Mammary microvascular endothelial cell (primary cell): ENCODE measurements around a stretch of chr10.

GRCh38 chr10:18140518-18141317 is 494 bp downstream of the CACNB2 start:
- RAMPAGE, long total RNA: no peak

DNA sequence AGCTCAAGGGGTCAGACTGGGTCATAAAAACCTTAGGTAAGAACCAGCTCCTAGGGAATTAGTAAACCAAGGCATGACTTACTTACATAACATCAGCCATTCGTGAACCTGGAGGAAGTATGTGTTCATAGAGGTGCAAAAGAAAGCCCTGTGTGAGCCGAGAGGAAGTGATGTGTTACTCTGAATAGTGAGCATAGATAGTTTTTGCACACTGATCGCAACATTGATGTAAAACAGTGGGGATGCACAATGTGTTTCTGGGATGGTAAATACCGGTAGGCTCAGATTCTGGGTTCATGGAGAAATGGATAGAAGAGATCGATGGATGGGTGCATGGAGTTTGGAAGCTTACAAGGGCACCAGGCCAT is 22.4 kb downstream of the CACNB2 start:
- RAMPAGE, long total RNA: no peak

DNA sequence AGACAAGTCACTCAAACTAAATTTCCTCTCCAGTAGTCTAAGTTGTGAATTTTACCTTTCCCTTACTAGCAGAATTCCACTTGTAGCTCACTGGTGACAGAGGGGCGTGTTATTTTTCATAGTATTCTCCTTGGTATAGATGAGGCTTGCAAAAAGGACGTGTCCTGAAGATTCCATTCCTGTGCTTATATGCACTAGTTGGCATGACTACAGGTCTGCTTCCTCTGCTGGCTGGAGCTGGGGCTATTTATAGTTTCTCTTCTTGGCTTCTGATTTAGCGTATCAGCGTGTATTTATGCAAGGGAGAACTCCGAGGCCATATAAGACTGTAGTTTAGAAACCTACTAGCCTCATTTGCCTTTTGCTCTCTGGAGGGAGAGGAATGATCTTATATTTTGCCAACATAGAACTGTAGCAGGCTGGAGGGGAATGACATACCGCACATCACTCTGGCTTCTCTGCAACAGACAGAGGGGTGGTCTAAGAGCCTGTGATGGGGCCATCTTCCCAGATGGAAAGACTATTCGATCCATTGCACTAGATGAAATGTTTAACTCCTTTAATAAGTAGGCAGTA is 39.7 kb downstream of the CACNB2 start:
- RAMPAGE, long total RNA: no peak

GRCh38 chr10:18239943-18240545 is 99.8 kb downstream of the CACNB2 start:
- RAMPAGE, long total RNA: no peak

DNA sequence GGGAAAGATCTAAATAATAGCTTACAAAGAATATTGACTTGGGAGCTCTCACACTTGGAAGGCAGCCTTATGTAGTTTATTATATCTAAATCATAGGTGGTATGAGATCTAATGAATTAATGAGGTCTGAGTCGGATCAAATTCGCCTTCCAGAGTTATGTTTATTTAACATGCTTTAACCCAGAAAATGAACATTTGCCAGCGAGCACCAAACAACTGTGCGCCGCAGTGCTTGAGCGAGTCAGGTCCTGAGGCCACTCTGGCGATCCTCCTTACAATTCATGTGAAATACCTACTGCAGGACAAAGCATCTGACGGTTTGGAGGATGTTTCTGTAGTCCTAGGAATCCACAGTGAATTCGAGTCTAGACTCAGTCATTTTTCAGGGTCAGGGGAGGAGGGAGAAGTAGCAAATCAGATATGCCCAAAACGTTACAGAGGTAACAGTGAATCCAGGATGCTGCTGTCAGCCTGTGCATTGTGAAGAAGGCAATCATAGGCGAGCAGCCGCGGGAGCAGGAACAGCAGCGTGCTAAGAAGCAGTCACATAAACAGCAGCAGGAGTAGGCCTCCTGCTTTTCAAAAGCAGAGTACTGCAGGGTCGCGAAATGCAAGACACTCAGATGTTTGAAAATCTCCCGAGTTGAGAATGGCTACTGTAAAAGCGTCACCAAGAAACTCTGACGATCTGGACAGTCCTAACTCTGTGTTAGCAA is 120.2 kb downstream of the CACNB2 start:
- RAMPAGE, long total RNA: no peak

- RAMPAGE, long total RNA: no peak
Measured at GRCh38 chr10:18343527-18344063, 203.4 kb downstream of the CACNB2 start.

DNA sequence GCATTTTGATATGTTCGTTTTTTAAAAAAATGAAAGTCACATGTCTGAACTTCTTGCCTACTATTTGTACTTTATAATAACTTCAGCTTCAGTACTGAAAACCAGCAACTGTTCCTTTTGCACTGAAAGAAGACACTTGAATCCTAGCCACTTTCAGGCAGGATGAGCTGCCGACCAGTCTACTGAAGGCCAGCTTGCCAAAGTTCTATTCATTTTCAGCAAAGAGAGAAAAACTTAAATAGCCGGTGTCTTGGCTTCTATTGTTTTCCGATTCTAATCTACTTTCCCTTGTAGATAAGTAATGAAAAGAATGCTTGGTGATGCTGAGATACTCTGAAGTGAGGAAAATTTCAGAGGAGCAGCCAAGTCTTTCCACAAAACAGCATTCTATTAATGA is 253.3 kb downstream of the CACNB2 start:
- RAMPAGE, long total RNA: no peak

GRCh38 chr10:18569663-18570405 is 81.6 kb downstream of the NSUN6 start:
- RAMPAGE, long total RNA: no peak

DNA sequence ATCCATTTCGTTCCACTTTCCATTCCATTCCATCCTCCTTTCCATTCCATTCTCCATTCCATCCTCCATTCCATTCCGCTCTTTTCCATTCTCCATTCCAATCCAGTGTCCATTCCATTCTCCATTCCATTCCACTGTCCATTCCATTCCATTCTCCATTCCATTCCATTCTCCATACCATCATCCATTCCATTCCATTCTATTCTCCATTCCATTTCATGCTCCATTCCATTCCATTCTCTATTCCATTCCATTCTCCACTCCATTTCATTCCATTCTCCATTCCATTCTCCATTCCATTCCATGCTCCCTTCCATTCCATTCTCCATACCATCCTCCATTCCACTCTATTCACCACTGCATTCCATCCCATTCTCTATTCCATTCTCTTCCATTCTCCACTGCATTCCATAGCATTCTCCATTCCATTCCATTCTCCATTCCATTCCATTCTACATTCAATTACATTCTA is 80.9 kb downstream of the NSUN6 start:
- RAMPAGE, long total RNA: no peak

- RAMPAGE, long total RNA: no peak
Measured at GRCh38 chr10:19789720-19790159, 26.5 kb upstream of the PLXDC2 start.

- RAMPAGE, long total RNA: no peak
Measured at GRCh38 chr10:19815753-19816006, 552 bp upstream of the PLXDC2 start.

- RAMPAGE, long total RNA: no peak
Measured at GRCh38 chr10:19825608-19826058, 9.4 kb downstream of the PLXDC2 start.

DNA sequence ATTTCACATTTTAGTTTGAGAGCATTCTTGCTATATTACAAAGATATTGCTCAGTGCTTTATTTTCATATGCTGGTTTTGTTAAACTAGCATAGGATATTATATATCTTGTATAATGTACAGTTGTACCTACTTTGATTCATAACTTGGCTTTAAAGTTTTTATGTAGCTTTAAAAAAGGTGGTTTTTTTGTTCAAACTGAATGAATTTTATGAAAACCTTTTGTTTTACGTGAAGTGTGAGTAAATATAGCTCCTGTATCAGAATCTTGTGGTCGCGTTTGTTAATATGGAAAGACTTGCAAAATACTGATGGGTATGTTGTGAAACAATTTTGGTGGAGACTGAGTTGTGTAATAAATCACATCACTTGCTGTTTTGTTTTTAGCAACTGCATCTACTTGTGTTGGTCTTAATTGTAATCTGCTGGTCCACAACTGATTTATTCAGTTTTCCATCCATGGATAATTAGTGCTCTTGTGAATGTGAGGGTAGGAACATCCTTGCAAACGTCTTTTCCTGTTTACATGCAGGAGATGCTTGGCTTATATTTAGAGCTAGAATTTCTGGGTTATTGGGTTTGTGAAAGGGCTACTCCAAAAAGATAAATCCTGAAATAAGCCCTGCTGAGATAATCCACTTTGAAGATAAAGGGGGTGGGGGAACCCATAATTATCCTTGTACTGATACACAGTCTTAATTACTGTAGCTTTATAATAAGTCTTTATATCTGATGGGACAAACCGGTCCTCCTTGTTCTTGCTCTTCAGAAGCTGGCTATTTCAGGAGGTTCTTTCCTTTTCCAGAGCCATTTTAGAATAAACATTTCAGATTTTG is 10.6 kb downstream of the PLXDC2 start:
- RAMPAGE, long total RNA: no peak

GRCh38 chr10:19921201-19921856 is 105.1 kb downstream of the PLXDC2 start:
- RAMPAGE, long total RNA: no peak

DNA sequence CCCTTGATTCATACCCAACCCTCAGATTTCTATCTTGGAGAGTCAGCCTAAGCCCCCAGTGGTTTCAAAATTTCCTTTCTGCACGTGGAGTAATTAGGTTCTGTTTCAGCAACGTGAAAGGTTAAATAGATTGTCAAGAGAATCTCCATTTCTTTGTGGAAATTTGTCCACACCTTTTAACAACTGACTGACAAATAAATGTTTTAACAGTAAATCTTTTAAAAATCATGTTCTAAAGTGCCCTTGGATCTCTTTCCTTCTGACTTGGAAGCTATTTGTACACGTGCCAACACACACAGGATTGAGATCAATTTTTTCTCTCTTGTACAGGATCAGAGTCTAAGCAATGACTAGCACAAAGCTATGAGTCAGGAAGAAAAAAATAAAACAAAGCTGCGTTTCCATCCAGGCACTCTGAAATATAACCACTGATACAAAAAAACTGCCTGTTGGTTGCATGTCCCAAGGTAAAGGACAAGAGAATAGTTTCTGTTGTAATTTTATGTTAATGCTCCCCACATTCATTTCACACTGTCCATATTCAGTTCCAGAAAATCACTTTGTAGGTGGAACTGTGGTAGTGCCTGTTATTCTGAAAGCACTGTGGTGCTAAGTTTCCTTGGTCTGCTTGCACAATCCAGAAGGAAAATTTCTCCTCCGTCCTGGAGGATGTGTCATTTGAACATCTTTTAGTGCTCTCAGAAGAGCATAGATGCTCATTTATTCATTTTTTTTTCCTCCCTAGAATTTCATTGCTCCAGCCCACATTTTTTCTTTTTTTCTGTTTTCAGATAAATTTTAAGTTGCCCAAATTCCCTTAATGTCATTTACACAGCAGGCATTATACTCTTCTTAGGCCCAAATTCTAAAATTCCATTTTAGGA is 113.3 kb downstream of the PLXDC2 start:
- RAMPAGE, long total RNA: no peak

GRCh38 chr10:21100061-21100776 is 203.1 kb upstream of the NEBL start:
- RAMPAGE, long total RNA: no peak

GRCh38 chr10:21175123-21175637 is 278.1 kb upstream of the NEBL start:
- RAMPAGE, long total RNA: no peak

DNA sequence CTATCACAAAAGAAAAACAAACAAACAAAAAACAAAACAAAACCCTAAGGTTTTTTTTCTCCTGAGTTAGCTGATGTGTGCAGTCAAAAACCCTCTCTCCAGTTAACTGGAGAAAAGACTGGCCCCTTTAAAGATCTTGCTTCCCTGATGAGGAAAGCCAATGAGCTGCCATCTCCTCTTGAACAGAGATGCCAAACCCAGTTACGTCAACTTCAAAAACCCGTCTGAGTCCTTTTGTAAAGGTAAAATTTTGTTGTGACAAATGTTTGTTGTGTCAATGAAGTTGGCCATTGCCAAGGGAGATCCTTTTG is 314.1 kb downstream of the SKIDA1 start:
- RAMPAGE, long total RNA: no peak

- RAMPAGE, long total RNA: no peak
Measured at GRCh38 chr10:21315286-21315911, 210.1 kb downstream of the SKIDA1 start.

GRCh38 chr10:21364806-21365277 is 160.6 kb downstream of the SKIDA1 start:
- RAMPAGE, long total RNA: no peak